ENCODE data around the genes GPRIN1 and FGFR4.

- PRO-cap: unidirectional peak, plus-strand start at chr5:173777575
- RAMPAGE, long total RNA, 2 experiments: no peak in any of the 2 experiments
Observed at GRCh38 chr5:173777346-173777633, 110.9 kb upstream of the CPEB4 start.

- PRO-cap: no peak
- RAMPAGE, long total RNA, 2 experiments: no peak in any of the 2 experiments
Observed at GRCh38 chr5:173908131-173908394, 19.9 kb downstream of the CPEB4 start.

GRCh38 chr5:173947608-173948233 lies 41.2 kb upstream of the C5orf47 start:
- PRO-cap: no peak
- RAMPAGE, long total RNA, 2 experiments: no peak in any of the 2 experiments

DNA sequence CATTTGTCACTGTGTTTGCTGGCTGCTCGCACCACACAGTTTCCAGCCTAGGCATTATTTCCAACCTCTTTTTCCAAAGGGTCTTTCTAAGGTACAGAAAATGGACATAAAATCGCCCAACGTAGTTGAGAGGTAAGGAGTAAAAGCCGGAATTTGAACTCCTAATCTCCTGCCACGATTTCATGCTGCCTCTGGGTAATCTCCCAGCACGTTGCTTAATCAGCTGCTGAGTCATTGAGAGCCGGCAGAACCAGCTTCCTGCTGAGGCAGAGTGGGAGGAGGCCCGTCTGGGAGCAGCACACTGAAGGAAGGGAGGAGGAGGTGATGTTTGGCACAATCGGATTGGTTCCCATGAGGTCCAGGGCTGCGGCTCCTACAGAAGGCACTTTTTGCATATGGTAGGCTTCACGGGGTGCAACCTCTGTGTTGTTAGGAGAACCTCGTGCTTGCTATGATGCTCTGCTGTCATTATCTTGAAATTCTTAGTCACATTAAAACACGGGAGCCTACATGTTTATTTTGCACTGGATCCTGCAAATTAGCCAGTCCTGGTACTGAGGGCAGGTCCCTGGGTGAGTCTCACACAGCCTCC lies 191.8 kb upstream of the MSX2 start:
- PRO-cap: no peak
- RAMPAGE, long total RNA, 2 experiments: no peak in any of the 2 experiments

- PRO-cap: no peak
- RAMPAGE, long total RNA, 2 experiments: no peak in any of the 2 experiments
Observed at GRCh38 chr5:174720863-174721591, 3.4 kb upstream of the MSX2 start.

DNA sequence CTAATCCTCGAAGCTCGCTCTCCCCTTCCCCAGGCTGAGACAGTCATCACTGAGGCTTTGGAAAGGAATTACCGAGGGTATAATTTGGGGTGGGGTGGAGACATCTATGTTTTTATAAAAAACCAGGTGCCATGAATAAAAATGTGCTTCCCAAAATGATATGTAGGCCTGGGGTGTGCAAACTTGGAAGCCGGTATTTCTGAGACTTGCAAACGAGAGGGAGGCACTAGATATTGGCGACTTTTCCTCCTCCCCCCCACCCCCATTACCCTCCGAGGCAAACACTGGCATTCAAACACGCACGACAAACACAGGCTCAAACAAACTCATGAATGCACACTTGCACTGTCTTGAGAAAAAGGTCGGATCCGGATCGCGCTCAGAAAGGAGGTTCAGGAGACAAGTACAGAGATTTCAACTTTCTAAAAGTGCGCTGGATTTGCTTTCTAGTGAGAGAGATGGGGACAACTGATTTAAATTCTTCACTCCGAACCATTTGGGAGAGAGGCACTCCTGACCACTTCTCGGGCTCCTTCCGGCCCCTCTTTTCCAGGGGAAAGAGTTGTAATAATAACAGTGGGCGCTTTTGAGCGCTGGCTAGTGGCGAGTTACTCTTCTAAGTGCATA lies 833 bp upstream of the MSX2 start:
- PRO-cap: no peak
- RAMPAGE, long total RNA, 2 experiments: no peak in any of the 2 experiments

- PRO-cap: no peak
- RAMPAGE, long total RNA, 2 experiments: no peak in any of the 2 experiments
Observed at GRCh38 chr5:175517882-175518245, 39.5 kb downstream of the SFXN1 start.

GRCh38 chr5:175614353-175614588 lies 43.6 kb upstream of the HRH2 start:
- PRO-cap: no peak
- RAMPAGE, long total RNA, 2 experiments: no peak in any of the 2 experiments

DNA sequence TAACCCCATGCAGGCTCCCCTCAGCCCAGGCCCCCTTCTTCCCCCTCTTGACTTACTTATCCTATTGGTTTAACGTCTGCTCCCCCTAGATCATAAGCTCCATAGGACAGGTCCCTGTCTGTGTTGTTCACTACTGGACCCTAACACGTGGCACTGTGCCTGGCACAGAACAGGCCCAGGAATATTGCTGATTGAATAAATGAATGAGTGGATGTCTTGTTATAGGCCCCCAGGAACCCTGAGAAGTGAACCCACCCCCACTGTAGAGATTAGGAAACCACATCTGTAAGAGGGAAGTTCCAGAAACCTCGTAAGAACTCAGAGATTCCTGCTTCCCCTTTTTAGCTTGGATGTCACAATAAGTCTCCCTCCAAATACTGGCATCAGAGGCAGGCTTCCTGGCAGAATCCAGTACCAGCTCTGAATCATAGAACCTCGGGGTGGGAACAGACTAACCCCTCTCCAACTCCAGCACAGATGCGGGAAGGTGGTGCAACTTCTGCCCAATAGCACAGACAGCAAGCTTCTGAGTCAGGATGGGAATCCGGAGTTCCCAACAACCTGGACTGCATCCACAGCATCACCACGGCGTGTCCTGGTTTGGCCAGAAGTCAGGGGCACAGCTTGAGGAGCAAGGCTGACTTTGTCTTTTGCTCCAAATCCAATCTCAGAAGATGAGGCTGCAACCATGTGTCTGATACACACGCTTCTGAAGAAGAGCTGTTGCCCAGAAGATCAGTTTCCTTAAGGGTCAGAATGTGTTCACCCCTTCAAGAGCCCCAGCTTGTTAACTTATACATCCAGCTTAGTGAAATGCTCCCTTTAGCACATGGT lies 31.6 kb downstream of the HRH2 start:
- PRO-cap: no peak
- RAMPAGE, long total RNA, 2 experiments: no peak in any of the 2 experiments

- PRO-cap: no peak
- RAMPAGE, long total RNA, 2 experiments: no peak in any of the 2 experiments
Observed at GRCh38 chr5:175696364-175696743, 38.5 kb downstream of the HRH2 start.

DNA sequence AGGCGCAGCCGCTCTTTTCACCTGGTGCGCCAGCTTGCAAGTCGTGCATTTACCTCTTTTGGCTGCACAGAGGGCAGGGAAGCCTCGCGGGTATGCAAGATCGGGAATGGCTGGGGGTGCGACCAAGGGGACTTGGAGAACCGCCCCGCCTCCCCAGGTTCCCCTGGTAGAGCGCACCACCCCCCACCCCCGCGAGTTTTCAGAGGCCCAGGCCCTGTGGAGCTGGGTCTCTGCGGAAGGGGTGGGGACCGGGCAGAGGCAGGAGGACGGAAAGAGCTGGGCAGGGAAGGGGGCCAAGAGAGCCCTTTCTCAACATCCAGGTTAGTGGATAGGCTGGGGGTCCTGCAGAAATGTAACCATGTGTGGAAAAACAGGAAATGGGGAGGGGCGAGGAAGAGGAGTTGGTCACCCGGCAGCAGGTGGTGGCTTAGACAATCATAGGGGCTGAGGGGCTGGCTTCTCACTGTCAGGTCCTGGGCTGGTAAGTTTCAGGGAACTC lies 104.6 kb upstream of the SIMC1 start:
- PRO-cap: no peak
- RAMPAGE, long total RNA, 2 experiments: no peak in any of the 2 experiments

DNA sequence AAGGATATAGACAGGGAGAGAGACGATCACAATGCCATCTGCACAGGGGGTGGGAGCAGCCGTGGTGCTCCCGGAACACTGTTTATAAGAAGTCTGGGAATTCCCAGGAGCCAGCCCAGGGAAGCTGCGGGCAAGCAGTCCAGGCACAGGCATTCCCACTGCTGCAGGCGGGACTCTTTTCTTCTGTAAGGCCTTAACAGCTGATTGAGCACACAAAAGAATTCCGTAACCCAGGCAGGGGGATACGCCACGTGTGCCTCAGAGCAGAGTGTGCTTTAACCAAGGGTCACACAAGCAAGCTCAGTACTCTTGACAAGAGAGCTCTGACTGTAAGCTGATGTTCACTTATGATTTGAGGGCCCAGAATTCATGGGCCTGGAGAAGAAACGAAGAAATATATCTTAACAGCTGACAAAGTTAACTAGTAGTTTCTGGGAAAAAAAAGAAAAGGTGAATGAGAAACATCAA lies 86.0 kb upstream of the SIMC1 start:
- PRO-cap: no peak
- RAMPAGE, long total RNA, 2 experiments: no peak in any of the 2 experiments

GRCh38 chr5:176385009-176386147 lies 3.0 kb downstream of the NOP16 start:
- PRO-cap: no peak
- RAMPAGE, long total RNA, 2 experiments: no peak in any of the 2 experiments

- PRO-cap: no peak
- RAMPAGE, long total RNA, 2 experiments: no peak in any of the 2 experiments
Observed at GRCh38 chr5:176496263-176496799, 40.9 kb downstream of the RNF44 start.

DNA sequence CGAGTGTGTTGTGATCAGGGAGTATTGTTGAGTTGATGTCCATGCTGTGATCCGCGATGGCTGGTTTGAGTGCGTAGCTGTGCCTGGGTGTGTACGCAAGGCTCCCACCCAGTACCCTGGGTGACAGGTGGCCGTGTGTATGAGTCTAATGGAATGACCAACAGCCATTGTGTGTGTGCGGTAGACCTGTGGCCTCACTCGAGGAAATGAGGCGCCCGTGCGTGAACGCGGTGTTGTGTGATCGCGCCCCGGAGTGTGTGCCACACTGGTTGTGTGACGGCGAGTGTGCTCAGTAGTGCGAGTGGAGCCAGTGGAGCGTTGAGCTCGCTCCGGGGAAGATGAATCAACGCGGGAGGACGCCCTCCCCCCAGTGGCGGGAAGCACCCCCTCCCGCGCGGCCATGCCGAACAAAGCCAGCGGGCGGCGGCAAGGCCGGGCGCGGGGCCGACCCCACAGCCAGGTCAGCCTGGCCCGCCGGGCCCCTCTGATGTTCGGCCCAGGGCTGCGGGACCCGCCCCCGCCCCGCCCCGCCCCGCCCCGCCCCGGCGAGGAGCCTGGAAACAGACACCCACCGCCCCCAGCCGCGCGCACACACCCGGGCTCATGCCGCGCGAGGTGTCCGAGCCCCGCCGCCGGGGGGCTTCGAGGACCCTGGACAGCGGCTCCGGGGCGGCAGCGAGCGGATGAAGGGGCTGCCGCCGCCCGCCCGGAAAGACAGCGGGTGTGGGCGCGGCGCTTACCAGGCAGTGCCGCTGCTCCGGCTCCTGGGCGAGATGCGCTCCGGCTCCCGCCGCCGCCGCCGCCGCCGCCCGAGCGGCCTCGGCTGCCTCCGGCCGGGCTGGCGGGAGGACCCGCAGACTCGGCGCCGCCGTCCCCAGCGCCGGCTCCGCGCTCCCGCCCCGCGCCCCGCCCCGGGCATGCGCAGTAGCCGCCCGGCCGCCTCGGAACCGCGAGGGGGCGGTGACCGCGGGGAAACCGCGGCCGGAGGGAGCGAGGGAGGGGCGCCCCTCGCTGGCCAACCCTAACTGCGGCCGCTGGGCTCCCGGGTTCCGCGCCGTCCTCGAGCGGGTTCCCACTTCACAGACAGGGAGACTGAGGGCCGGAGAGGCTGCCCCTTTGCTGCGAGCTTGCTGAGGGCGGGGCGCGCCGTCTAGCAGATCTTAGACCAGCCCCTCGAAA lies at the start of gene GPRIN1:
Gene GPRIN1 (minus strand): TSS at position 898 of the 1,179 bp plus-strand sequence.
- PRO-cap: bidirectional peak, plus-strand start at position 960 of the sequence, minus-strand start at position 896 of the sequence
- RAMPAGE, long total RNA, 2 experiments: no peak in any of the 2 experiments

DNA sequence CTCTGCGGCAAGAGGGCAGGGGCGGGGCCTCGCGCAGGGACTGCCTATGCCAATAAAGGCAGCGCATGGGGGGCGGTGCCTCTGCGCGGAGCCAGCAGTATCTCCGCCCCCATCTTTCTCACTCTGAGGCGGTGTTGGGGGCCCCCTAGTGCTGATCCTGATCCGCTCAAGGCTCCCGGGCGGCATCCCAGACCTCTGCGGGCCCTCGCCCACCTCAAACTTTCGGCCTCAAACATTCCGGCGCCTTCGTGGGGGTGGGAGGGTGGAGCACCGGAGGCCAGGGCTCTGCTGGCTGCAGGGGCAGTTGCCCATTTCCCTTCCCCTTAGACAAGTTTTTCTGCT lies 9.3 kb upstream of the GPRIN1 start:
- PRO-cap: no peak
- RAMPAGE, long total RNA, 2 experiments: no peak in any of the 2 experiments

GRCh38 chr5:176650167-176650595 lies 2.9 kb downstream of the TSPAN17 start:
- PRO-cap: no peak
- RAMPAGE, long total RNA, 2 experiments: no peak in any of the 2 experiments

DNA sequence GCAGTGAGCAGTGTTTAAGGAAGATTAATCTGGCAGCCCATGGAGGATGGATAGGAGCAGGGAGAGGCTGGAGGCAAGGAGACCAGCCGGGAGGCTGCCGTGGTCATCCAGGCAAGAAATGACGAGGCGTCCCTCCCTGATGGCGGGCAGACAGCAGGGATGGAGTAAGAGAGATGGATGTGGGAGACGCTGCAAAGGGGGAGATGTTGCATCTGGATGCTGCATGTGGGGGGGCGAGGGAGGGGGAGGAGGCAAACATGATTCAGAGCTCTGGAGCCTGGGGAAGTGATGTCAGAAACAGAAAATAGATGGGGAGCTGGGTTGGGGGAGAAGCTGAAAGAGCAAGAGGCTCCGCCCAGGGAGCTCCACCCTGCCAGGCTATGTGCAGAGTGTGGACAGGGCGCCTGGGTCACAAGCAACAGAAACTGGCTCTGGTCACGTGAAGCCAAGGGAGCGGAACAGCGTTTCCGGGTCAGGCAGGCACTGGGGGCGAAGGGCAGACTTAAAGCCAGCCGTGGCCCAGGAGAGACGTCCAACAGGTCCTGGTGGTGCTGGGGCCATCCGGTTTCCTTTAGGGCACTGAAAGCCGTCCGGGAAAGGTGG lies 12.7 kb downstream of the UNC5A start:
- PRO-cap: no peak
- RAMPAGE, long total RNA, 2 experiments: no peak in any of the 2 experiments

DNA sequence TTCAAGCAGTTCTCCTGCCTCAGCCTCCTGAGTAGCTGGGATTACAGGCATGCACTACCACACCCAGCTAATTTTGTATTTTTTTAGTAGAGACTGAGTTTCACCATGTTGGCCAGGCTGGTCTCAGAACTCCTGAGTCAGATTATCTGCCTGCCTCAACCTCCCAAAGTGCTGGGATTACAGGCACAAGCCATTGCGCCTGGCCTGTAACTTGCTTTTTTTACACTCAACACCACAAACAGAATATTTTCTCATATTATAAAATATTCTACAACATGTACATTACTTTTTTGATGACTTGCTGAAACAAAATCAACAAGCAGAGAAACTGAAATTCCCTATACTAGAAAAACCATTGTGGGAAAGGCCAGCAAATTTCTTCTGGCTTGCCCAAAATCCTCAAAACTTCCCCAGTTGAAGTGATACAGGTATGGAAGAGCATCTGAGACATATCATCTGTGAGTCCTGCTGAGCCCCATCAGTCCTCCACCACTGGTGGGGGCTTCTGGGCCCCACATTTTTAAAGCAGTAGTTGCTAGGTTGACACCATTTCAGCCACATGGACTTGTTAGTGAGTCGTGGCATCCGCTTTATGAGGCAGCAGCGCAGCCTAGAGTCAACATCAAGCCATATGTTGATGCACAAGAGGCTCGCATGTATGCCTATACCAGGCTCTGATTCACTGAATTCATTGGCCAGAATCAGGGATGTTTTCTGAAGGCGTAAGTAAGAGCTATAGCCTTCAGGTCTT lies 26.6 kb downstream of the ZNF346 start:
- PRO-cap: no peak
- RAMPAGE, long total RNA, 2 experiments: no peak in any of the 2 experiments

GRCh38 chr5:177086768-177087680 lies at the start of gene FGFR4:
Gene FGFR4, plus strand, starts transcription at chr5:177086915.
- PRO-cap: unidirectional peak, plus-strand start at chr5:177086882
- RAMPAGE, long total RNA, 2 experiments: no peak in any of the 2 experiments